ENCODE measurements around a stretch of chr11.

- PRO-cap, result no peak
Measured at GRCh38 chr11:82996987-82997859, 74.5 kb downstream of the RAB30 start.

- PRO-cap, result no peak
Measured at GRCh38 chr11:83176831-83177417, 16.6 kb upstream of the ANKRD42 start.

GRCh38 chr11:83706564-83706948 is 420.4 kb upstream of the CCDC90B start:
- PRO-cap, result no peak

- PRO-cap, result no peak
Measured at GRCh38 chr11:84307796-84308241, 1021.7 kb upstream of the CCDC90B start.

- PRO-cap, result no peak
Measured at GRCh38 chr11:84476466-84476914, 1150.7 kb downstream of the DLG2 start.

DNA sequence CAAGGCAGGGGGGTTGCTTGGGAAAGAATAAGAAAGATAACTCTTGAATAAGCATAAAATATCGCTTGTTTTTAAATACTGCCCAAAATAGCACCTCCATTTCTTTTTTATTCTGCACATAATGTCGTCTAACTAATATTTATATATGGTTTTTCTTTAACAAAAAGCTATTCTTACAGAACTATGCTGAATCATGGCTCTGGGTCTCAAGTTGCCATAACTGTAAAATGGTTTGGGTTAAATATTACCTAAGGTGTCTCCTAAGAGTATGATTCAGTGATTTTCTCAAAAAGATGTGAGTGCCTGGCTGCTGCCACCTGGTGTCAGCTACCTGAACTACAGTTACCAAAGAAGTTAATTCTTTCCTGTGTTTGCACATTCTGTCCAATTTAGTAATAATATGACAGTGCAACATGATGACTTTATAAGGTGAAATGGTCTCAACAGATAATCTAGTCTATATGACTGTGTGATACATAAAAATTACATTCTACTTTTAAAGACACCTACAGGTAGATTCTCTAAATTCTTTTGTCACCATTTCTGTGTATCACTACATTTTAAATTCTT is 1062.6 kb downstream of the DLG2 start:
- PRO-cap, result no peak

- PRO-cap, result no peak
Measured at GRCh38 chr11:84658276-84658650, 968.9 kb downstream of the DLG2 start.

- PRO-cap, result unidirectional peak, minus-strand start at chr11:85628991
Measured at GRCh38 chr11:85628707-85629735, 628 bp downstream of the TMEM126B start.

- PRO-cap, result no peak
Measured at GRCh38 chr11:85647192-85647526, 608 bp upstream of the TMEM126A start.

- PRO-cap, result unidirectional peak, minus-strand start at chr11:85682861
Measured at GRCh38 chr11:85682242-85683397, 3.4 kb downstream of the CCDC89 start.

GRCh38 chr11:85737561-85738203 is 51.7 kb upstream of the CCDC89 start:
- PRO-cap, result no peak

DNA sequence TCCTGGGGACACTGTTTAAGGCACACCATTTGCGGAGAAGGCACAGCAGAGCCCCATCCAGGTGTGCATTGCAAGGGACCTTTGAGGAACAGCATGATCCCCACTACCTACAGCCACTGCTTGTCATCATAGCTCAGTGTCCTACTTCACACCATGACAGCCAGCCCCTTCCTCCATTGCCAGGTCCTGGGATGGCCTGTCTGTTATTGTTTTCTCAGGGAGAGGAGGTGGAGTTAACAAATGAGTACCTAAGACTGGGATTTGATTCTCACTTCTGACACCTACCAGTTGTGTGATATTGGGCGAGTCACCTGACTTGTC is 54.8 kb downstream of the SYTL2 start:
- PRO-cap, result no peak

- PRO-cap, result no peak
Measured at GRCh38 chr11:85953610-85954895, 98.9 kb downstream of the CCDC83 start.

DNA sequence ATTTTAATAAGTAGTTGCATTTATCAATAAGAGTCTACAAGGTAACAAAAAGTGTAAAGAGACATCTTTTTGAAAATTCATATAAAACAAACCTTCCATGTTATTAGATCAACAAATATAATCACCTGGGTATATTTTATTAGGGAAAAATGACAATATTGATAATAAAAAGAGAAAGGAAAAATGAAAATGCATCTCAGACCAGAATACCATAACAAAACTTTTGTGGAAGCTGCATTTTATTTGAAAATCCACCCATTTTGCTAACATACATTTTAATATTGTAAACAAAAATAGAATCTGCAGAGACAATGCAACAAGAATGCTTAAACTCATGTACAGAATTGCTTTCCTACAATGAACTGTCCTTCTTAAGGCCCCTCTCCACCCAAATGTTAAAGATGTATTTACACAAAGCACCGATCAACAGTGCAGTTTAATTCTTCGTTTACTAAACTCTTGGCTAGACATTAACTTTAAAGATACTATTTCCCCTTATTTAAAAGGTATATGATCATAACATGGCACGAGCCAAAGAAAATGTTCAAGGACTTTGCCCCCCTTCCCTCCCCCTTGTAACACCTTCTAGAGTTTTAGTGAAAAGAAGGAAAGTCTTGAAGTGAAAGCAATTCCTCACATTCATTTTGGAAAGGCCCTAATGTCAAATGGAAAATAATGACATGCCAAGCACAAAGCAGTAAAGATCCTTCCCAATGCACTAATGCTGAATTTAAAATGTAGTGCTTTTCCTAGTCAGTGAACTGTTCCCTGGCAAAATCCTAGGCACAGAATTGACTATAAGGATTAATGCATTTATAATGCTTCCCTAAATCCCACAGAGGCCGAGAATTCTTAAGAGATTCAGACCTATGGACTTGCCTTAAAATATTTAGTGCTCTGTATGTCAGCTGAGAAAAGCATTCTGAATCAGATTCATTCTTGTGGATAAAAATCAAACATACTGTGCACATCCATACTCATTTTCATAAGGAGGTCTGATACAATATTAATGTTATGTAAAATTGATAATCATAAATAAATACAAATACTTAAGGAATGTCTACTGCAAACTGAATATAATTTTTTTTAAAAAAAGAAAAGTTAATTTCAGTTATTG is 102.6 kb downstream of the CCDC83 start:
- PRO-cap, result no peak

- PRO-cap, result no peak
Measured at GRCh38 chr11:85963204-85963975, 105.5 kb downstream of the PICALM start.

DNA sequence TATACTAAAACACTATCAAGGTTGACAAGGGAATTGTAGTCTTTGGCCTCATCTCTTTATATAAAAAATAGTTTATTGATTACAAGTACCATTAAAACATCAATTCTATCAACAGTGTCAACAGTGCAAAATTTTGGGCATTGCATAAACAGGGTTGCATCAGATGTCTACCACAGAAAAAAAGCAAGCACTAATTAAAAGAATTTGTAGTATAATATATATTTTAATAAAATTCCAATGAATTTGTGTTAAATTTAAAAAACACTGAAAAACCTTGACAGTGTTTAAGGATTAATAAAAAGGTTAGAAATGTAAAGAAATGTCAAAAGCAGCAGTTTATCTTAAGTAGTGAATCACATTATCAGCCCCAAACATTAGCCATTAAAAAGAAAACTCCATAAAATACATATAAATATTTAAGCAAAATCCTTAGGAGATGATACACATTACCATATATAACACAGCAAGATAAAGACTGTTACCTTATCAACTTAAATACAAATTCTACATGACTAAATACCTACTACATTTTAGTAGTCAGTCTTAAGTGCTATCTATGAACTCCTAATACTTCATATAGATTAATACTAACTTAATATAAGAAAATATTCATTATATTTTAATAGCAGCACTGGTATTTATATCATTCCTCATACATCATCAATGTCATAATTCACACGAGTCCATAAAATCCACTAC is 90.5 kb downstream of the PICALM start:
- PRO-cap, result no peak

GRCh38 chr11:85985070-85985978 is 83.6 kb downstream of the PICALM start:
- PRO-cap, result no peak

DNA sequence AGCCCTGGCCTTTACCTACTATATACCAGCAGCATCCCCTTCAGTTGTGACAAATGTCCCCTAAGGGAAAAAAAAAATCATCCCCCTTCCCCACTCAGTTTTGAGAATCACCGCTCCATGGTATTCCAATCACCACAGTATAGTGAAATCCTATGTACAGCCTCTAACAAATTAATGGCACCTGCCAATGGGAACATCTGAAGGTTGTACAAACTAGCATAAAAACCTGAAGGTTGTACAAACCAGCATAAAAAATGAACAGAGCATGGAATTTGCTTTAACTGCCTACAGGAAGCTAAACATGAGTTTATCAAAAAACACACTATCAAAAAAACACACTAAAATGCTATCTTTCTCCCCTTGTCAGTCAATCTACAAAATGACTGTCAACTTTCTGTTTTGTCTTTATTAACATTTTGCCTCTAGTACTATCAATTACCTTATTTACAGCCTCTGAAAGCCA is 39.7 kb downstream of the PICALM start:
- PRO-cap, result no peak

- PRO-cap, result no peak
Measured at GRCh38 chr11:86041804-86042423, 27.0 kb downstream of the PICALM start.

- PRO-cap, result no peak
Measured at GRCh38 chr11:86045908-86046454, 22.9 kb downstream of the PICALM start.